Ascending aorta (tissue), 1 donor: Measurements from ENCODE around the genes SGF29, TUFM and ATP2A1.

GRCh38 chr16:27763509-27763911 lies 213.6 kb downstream of the KATNIP start:
- PRO-cap, result no peak

- PRO-cap, result no peak
These were observed 58.0 kb upstream of the GSG1L start for GRCh38 chr16:28121388-28121976.

GRCh38 chr16:28150593-28151671 lies 60.8 kb downstream of the XPO6 start:
- PRO-cap, result no peak

DNA sequence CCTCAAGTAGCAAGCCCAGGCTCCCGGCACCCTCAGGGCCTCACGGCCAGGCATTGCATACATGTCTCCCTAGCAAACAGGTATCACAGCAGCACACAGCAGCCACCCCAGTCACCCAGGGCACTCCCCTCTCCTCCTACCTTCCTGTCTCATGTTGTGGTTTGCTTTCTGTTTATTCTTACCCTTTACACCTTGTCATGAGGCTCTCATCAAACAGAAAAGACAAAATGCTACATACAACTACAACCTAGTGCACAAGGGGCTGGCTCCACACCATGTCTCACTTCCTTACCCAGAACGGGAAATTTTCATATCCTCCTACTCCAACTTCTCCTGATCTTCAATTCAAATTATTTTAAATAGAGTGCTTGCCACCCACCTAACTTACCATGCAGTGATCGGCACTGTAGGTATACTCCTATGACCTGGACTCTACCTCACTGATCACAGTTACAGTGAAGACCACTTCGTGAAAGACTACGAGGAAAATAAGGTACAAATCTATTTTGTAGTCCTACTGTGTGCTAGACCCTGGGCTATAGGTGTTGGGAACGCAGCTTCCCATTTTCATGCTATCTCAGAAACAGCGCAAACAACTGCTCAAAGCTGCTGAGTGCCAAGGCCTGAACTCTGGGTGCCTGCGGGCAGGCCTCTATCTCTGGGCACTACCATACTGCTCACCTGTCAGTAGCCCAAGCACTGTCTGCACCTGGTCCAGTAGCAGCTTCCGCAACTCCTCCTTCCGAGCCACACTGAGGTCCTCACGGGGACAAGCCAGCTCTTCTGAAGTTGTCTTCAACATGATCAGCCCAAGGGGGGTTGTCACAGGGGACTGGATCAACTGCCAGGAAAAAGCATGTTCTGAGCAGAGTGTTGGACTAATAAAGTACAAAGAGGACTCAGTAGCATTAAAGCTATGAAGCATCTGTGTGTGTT lies 42.4 kb downstream of the XPO6 start:
- PRO-cap, result no peak

DNA sequence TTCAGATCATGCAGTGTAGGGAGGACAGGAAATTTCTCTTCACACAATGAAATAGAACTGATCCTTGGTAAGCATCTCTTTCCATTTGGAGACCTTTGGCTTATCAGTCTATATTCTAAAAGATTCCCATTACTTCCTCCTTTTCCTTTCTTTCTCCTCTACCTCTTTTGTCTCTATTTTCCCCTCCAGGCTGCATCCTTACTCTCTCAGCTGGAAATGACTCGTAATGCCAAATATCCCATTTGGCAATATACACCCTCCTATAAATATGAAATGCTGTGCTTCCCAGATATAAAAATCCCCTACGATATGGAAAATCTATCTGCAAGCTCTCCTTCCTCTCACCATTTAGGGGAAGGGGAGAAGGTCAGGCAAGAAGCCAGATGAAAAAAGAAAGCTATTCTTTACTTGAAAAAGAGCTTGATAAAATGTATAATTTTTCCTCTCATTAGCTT lies 40.0 kb downstream of the XPO6 start:
- PRO-cap, result no peak

- PRO-cap, result no peak
These were observed 646 bp upstream of the SBK1 start for GRCh38 chr16:28291493-28292265.

- PRO-cap, result no peak
These were observed 14.0 kb downstream of the NUPR1 start for GRCh38 chr16:28524618-28525319.

- PRO-cap, result no peak
These were observed 10.4 kb downstream of the NUPR1 start for GRCh38 chr16:28528361-28528866.

GRCh38 chr16:28542768-28543488 lies 4.2 kb upstream of the NUPR1 start:
- PRO-cap, result no peak

- PRO-cap, result unidirectional peak, plus-strand start at chr16:28553983; bidirectional peak, plus-strand start at chr16:28554341, minus-strand start at chr16:28554190
These were observed at the start of gene SGF29 for GRCh38 chr16:28553473-28554651. SGF29 (plus strand) TSS chr16:28553920.

DNA sequence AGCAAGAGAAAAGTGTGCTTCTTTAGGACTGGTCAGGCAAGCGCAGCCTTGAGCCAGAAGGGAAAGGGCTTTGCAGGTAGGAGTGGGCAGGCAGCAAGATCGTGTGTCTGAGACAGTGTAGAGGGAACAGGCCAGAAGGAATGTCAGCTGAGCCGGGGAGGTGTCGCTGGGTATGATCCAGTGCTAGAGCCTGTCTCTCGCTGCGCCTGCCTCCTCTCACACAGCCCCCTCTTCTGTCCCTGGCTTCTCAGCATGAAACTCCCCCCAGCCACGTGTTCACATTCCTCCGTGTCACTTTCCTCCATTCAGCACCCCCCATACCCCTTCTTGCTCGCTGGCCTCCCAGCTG lies 18.9 kb downstream of the SGF29 start:
- PRO-cap, result no peak

DNA sequence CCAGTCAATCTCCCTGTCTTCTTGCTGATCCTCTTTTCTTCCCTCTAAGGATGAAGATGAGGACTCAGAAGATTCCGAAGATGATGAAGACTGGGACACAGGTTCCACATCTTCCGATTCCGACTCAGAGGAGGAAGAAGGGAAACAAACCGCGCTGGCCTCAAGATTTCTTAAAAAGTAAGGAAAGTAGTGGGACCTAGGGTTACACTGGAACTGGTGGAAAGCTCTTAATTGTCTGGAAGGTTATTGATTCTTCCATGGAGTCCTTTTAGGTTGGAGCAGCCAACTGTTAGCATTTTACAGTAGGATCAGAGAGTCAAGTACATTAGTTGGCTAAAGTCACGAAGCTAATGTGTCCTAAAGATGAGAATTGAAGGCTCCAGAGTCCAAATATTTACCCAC lies 4.0 kb downstream of the EIF3C start:
- PRO-cap, result no peak

DNA sequence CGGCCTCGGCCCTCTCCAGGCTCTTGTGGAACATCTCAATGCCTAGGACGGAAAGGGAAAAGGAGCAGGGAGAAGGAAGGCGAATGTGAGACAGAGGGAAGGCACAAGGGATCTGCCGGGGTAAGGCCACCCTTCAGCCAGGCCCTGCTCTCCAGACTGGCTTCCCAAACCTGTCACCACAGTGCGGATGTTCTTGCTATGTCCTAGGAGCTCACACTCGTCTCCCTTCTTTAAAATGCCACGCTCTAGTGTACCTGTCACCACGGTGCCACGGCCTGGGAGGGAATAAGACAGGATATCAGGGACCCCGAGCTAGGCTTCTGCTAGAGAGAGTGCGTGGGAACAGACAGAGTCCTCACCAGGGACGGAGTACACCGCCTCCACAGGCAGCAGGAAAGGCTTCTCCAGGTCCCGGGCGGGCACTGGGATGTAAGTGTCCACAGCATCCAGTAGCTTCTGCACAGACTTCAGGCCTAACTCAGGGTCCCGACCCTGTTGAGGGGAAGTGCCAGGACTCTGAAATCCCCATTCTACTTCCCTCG lies 2.0 kb downstream of the TUFM start:
- PRO-cap, result no peak

DNA sequence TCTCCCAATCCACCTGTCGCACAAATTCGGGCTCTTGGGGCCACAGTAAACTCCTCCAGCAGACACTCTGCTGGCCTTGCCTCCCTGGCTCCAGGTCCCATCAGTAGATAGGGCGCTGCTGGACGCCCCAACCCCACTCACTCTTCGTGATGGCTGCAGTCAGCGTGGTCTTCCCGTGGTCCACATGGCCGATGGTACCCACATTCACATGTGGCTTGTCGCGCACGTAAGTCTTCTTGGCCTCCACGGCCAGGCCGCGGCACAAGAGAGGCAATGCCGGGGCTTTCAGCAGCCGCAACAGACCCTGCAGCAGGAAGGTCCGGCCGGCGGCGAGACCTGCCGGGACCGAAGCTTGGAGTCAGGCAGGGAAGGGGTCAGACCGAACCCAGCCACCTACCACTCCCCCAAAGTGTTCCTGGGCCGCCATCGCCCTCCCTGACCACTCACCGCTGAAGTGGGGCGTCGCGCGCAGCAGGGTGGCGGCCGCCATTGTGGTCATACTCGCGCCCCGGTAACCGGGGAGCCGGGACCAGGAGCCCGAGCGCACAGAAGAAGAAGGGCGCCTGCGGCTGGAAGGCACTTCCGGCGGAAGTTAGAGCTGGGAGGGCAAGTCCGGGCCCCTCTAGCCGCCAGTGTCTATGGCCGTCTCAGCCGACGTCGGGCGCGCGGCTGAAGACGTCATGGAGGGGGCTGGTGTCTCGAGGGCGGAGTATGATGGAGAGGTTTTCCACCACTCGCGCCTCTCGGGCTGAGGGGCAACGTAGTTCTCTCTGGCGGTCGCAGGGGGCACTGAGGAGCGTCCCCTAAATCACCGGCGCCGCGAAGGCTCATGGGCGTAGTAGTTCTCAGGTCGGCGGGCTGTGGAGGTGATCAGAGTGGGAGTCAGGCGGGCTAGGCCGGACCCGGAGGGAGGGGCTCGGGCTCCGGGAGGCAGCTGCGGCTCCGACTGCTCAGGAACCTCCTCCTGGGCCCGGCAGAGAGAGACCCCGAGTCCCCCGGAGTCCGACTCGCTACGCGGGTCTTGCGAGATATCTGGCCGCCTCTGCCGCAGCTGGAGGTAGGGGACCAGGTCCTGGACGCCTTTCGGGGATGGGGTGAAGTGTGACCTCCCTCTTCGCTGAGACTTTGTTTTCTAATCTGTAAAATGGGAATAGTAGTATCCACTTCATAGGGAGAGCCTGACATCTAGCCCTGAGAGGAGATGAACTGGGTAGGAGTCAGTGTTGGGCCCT lies at the start of gene TUFM:
TSS of gene TUFM (minus strand) at position 578 of the 1,232 bp plus-strand sequence.
- PRO-cap, result no peak

GRCh38 chr16:28873345-28873891 lies 4.9 kb upstream of the ATP2A1 start:
- PRO-cap, result no peak

GRCh38 chr16:28877757-28878748 lies at the start of gene ATP2A1:
ATP2A1 (plus strand) TSS chr16:28878488.
- PRO-cap, result no peak

DNA sequence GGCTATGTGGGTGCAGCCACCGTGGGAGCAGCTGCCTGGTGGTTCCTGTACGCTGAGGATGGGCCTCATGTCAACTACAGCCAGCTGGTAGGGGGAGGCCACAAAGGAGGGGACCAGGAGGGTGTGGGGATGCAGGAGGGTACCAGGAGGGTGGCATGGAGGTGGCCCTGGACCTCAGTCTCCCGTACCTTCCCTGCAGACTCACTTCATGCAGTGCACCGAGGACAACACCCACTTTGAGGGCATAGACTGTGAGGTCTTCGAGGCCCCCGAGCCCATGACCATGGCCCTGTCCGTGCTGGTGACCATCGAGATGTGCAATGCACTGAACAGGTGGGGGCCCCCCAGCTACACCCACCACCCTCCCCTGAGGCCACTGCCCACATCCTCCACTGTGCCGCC lies 22.5 kb downstream of the RABEP2 start:
- PRO-cap, result no peak

- PRO-cap, result no peak
These were observed 10.5 kb upstream of the SPNS1 start for GRCh38 chr16:28963930-28964664.

DNA sequence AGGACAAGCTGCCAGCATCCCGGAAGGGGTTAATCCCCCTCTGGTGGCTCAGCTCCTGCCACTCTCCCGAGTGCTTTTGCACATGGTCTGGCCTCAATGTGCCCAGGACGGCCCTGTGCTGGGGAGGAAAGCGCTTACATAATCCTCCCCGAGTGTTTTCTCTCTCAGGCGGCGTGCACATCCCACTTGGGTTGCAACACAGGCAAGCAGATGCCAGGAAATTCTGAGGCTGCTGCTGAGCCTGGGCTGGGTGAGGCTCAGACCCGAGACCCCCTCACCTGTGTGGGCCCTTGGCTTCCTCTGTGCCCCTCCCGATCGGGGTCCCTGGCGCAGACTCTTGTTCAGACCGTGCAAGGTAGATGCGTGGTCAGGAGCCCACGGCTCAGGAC lies 144.6 kb downstream of the LAT start:
- PRO-cap, result no peak

DNA sequence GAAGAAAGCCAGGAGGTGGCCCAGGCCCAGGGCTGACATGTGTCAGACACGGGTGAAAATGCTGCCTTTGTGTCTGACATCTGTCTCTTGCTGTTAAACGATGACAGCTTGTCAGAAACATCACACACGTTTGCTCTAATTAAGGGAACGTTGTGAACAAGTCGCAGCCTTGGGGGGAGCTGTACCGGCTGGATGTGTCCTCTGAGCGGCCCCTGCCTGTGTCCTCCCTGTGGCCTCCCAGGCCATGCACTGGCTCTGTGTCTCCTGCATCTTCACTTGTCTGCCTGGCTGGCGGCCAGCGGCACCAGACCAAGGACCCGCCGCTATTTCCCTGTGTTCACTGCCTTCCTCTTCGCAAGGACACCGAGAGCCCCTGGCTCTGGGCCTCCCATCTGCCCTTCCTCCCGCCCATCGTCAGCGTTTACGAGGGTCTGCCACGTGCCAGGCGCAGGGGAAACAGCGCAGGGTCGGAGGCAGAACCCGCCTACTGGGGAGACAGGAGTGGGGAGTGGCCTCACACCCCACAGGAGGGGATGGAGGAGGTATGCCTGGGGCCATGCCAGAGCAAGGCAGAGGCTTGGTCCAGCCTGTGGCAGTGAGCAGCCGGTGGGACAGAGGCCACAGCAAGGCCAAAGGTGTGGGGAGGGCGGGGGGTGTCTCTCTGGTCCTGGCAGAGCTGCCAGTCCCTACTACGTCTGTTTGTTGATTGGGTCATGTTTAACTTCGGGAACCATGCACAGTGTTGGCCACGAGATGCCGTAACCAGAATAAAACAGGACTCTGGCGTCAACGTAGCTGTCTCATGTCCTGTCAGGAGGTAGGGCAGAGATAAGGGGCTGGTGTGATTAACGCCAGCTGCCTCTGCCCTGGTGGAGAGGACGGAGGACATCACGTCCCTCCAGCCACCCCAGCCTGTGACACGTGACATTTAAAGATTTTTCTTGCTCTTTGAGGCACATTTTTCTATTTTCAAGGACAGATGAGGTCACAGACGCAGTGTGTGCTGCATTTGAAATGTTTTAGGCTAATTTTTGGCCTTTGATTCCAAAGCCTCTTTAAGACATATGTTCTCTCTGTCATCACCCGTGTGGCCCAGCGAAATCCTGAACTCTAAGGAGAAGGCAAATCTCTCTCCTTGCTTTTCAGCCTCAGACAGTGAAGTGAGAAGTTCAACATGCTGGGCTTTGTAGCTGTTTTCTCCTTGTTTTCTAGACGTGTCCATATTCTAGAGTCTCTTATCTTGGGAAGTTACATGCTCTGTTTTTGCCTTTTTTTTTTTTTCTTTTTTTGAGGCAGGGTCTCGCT lies 193.1 kb downstream of the LAT start:
- PRO-cap, result no peak